ENCODE measurements around the gene HHEX.

GRCh38 chr10:92240283-92240980, 50.4 kb downstream of the CPEB3 start:
- PRO-cap: bidirectional peak, plus-strand start at chr10:92240803, minus-strand start at chr10:92240706

GRCh38 chr10:92590683-92591131, 2.2 kb upstream of the KIF11 start:
- PRO-cap: unidirectional peak, plus-strand start at chr10:92590985

- PRO-cap: bidirectional peak, plus-strand start at chr10:92689955, minus-strand start at chr10:92689739
Observed at GRCh38 chr10:92689546-92690347, at the start of gene HHEX. Gene HHEX, plus strand, starts transcription at chr10:92689955.

DNA sequence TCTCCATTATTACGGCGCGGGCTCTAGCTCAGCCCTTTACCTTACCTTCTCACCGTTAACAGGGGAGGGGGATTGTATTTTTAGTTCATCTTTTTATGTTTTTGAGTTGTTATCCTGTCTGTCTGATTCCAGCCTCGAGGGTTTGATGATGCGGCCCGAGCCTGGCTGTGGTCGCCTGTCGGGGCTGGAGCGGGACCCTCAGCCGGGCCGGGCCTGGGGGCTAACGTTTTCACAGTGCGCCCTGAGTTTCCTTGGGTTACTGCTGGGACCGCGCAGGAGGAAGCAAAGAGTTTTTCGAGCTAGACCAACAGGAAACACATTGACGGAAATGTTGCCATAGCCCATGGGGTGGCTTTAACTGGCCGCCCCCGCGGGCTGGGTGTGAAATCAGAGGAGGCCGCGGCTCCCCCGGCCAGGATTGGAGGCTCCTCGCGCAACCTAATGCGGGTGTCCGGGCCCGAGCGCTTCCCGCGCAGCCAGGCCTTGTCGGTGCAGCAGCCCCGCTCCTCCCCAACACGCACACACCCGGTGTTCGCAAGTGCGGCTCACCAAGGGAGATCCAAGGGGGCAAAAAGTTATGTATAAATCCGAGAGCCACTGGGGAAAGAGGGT, 1.8 kb downstream of the HHEX start:
- PRO-cap: no peak

- PRO-cap: no peak
Observed at GRCh38 chr10:92695849-92696587, 6.3 kb downstream of the HHEX start.

GRCh38 chr10:92833179-92833804, 15.0 kb upstream of the EXOC6 start:
- PRO-cap: no peak

DNA sequence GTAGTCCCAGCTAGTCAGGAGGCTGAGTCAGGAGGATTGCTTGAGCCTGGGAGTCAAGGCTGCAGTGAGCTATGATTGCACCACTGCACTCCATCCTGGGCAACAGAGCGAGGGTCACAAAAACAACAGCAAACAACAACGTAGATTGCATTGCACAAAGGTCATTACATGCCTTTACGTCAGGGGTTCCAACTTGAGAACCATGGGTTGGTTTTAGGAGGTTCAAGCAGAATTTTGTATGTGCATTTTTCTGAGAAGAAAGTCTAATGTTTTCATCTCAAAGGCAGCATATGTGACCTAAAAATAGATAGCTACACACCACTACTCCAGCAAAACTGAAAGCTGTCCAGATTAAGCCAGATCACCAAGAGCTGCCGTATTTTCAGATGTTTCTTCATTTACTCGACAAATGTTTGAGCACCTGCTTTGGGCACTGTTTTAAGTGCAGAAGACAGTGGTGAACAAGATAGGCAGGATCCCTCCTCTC, 28.3 kb upstream of the CYP26C1 start:
- PRO-cap: no peak

DNA sequence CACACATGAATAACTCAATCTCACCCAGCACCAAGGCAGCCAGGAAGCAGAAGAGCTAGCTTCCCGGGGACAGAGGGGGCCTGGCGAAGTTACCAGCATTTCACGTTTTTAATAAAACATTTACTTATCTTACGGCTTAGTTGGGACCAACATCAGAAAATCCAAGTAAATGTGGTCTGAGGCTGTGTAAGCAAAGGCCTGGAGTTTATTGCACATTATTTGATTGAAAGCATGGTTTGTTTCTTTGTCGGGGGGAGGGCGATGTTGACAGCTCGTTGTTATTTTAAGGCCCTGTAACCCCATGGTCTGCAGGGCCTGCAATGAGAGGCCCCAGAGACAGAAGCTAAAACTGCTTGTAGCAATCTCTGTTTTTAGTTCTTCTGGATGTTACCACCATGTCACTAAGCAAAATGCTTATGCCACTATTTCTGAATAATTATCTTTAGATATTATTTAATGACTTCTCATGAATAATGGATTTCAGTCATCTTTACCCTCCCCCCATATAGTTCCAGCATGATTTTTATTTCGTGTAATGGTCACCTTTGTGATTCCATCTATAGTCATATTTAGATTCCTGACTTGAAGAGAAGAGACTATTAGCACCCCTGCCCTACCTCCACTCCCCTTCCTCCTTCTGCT, 88.9 kb downstream of the MYOF start:
- PRO-cap: no peak

- PRO-cap: no peak
Observed at GRCh38 chr10:93478882-93479142, 3.3 kb downstream of the MYOF start.

GRCh38 chr10:93499783-93500302, 3.4 kb downstream of the CEP55 start:
- PRO-cap: no peak

- PRO-cap: unidirectional peak, plus-strand start at chr10:93992066
Observed at GRCh38 chr10:93991698-93992336, 1.9 kb upstream of the PLCE1 start.

GRCh38 chr10:94546275-94546653, 676 bp downstream of the HELLS start:
- PRO-cap: unidirectional peak, minus-strand start at chr10:94546444; unidirectional peak, minus-strand start at chr10:94546491

GRCh38 chr10:95117171-95117501, 47.8 kb upstream of the CYP2C8 start:
- PRO-cap: no peak

DNA sequence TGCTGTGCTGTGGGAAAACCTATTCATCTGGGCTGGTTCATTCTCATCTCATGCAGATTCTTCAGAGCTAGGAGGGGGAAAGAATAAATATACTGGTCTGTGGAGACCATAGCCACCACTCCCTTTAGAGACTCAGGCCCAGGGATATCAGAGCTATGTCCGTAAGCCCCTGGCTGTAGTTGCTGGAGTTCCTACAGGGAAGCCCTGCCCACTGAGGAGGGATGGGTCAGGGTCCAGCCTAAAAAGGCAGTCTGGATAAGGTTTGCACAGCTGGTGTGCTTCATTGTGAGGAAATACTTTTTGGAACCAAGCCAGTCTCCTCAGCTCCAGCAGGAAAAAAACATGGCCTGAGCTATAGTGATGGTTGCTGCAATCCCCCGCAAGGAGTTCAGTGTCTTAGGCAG, 52.5 kb upstream of the CYP2C8 start:
- PRO-cap: no peak

DNA sequence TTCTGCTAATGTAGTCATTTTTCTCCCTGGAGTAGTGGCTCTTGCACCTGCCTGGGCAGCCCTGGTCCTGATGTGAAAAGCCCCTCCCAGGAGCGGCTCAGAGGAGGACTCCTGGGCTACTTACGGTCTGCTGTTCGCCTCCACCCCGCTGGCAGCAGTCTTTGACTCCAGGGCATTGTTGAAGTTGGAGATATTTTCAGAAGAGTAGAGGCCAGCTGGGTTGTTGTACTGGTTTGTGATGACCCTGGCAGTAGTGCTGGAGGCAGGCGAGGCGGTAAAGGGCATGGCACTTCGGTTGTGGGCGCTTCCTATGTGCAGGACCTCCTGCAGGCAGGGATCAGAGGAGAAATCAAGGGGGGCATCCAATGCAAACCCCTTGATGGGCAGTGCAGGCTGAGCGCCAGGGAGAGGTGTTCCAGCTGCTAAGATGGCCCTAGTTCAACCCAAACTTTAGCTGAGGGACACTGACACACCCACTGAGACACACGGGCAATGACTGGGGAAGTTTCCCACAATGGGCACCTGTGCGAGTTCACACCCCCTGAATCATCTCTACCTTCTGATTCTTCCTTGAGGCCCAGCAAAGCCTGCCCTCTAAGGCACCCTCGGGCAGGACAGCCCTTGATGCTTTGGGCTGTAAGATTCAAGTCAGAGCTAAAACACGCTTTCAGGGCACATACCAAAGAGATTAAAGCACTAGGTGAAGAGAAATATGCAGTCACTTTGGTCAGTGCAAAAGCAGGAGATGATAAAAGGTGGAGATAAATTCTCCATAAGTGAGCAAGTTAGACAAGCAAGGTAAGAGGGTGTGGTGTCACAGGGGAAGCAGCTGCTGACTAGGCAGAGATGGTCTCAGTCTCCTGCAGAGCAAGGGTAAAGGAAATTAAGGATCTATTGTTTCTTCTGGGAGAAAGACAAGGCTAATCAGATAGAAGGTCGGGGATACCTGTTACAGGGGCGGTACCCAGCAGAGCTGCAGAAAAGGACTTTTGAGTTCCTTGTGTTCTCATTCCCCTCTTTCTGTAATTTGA, 26.7 kb downstream of the PDLIM1 start:
- PRO-cap: no peak

DNA sequence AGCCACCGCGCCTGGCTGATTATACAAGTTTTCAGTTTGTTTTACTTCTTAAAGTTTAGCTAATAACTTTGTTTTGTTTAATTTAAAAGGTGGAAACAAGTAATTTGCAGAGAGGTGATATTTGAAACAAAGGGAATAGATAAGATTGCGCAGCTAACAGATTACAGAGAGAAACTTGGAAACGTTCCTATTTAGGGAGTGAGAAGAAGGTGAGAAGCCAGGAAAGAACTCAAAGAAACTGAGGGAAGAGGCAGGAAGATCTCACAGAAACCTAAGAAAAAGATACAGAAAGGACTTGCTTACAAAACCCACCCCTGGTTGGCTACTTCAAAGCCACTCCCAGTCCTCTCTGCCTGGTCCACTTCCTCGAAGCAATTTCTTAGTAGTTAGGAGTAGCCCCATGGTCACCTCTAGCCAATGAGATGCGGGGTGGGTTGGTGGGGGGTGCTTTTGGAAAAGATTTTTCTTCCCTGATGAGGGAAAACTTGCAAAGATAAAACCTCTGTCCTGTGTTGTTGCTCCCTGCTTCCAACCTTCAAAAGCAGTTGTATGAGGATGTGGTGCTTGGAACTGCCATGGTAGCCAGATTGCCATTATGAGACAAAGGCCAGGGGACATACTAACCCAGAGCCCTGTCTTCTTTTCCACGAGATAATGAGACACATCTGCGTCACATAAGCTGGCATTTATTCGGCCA, 15.2 kb upstream of the PDLIM1 start:
- PRO-cap: no peak

- PRO-cap: no peak
Observed at GRCh38 chr10:95414271-95415177, 123.7 kb upstream of the PDLIM1 start.

- PRO-cap: no peak
Observed at GRCh38 chr10:95419215-95419955, 128.6 kb upstream of the PDLIM1 start.

- PRO-cap: no peak
Observed at GRCh38 chr10:95539602-95540170, 21.5 kb downstream of the SORBS1 start.

- PRO-cap: no peak
Observed at GRCh38 chr10:95557832-95558209, 3.4 kb downstream of the SORBS1 start.

Measured in H9 (cell line).